Melanocyte of skin (primary cell): ENCODE measurements around a stretch of chr21.

DNA sequence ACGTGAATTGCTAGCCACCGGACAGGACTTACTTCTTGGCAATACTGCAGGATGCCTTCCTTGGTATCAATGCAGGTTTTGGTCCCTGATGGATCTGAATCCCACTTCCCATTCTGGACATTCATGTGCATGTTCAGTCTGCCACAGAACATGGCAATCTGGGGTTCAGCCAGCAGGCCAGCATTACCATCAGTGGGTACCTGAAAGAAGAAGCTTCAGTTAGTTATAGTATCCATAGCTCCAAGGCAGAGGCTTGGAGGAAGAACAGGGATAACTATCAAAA lies 58.7 kb downstream of the APP start:
- CAGE, long polyA plus RNA, 2 experiments = no peak in any of the 2 experiments

- CAGE, long polyA plus RNA, 2 experiments = no peak in any of the 2 experiments
Observed at GRCh38 chr21:26954618-26954926, 12.3 kb downstream of the ADAMTS5 start.

- CAGE, long polyA plus RNA, 2 experiments = no peak in any of the 2 experiments
Observed at GRCh38 chr21:27036651-27037141, 69.8 kb upstream of the ADAMTS5 start.

GRCh38 chr21:28089644-28090856 lies 795.1 kb downstream of the N6AMT1 start:
- CAGE, long polyA plus RNA, 2 experiments = no peak in any of the 2 experiments

DNA sequence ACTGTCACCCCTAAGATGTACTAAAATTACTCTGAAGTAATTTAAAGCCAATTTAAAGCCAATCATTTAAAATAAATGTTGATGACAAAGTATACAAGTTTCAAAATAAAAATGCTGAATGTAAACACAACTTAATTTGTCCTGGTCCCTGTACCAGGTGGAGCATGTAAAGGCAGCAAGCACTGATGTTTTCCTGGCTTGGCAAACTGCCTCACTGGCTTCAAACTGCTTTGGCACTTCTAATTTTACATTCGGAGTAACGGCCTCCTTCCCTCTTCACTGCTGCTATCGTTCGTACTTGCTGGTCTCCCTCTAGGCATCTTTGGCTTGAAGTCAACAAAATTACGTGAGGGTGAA lies 180.5 kb downstream of the N6AMT1 start:
- CAGE, long polyA plus RNA, 2 experiments = no peak in any of the 2 experiments

- CAGE, long polyA plus RNA, 2 experiments = no peak in any of the 2 experiments
Observed at GRCh38 chr21:28754075-28754720, 131.0 kb downstream of the N6AMT1 start.

GRCh38 chr21:28803561-28804586 lies 81.3 kb downstream of the N6AMT1 start:
- CAGE, long polyA plus RNA, 2 experiments = no peak in any of the 2 experiments

DNA sequence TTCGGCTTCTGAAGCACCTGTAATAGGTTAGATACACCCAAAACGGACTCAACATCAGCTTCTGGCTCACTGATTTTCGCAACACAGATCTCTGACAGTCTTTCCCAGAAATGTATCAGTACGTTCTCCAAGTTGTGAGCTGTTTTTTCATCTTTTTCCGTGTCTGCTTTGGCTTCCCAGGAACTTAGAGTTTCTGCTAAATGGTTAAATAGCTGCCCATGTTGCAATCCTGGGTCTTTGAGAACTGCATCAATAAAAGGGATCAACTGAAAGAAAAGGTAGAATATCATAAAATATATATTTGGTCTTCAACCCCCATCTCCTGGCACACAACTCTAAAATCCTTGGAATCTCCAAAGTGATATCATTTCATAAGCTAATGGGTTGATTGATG lies 25.8 kb downstream of the LTN1 start:
- CAGE, long polyA plus RNA, 2 experiments = no peak in any of the 2 experiments

DNA sequence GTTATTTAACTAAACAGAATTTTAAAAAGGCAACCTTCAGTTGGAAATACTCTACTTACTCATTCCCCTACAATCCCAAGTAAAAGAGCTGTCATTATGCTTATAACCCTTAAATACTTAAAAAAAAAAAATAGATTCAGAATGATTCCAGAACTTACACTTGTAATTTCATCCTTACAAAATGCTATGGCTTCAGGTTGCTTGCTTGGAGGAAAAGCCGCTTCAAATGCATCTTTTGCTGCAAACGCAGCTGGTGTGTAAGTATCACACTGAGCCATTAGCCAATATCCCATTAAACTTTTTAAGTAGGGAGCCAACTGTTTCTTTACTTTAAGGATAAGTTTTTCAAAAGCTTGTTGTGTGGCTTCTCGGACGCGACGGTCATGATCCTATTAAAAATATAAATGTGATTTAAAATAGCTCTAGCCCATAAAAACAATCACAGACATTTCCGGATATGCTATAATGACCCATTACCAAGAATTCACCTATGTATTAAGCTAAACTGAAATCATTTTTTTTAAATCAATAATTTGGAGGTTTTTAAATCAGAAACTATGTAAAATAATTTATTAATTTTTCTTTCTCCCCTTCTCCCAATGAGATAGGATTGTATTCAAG lies 8.0 kb downstream of the LTN1 start:
- CAGE, long polyA plus RNA, 2 experiments = no peak in any of the 2 experiments

DNA sequence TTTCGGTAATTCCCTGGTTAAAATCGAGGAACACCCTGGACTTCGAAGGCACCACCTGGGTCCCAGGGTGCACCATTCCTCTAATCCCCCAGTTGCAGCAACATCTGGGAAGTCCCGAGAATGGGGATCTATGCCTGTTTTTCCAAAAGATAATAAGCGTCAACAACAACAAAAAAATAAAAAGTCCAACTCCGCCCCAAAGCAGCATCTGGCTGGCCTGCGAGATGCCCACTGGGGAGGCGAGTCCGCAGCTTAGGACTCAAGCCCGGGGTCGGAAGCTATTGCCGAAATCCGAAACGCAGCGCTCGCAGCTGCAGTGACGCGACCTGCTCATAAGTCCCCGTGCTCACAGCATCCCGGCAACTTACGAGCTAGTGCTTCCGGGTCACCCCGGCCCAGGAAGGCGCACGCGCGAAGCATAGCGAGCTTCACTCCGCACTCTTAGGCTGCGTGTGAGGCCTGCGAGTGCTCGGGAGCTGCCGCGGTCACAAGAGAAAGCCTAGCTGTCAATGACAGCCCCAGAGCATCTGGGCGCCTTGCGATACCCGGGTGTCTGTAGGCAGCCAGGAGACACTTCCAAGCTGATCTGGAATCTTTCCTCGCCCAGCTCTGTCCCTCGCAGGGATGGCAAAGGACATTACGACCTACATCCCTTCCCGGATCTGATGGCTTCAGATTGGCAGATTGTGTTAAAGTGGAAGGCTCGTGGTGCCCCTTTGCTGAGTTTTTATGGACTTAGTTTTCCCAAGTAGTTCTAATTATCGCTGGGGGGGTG lies 9.9 kb upstream of the LTN1 start:
- CAGE, long polyA plus RNA, 2 experiments = no peak in any of the 2 experiments

DNA sequence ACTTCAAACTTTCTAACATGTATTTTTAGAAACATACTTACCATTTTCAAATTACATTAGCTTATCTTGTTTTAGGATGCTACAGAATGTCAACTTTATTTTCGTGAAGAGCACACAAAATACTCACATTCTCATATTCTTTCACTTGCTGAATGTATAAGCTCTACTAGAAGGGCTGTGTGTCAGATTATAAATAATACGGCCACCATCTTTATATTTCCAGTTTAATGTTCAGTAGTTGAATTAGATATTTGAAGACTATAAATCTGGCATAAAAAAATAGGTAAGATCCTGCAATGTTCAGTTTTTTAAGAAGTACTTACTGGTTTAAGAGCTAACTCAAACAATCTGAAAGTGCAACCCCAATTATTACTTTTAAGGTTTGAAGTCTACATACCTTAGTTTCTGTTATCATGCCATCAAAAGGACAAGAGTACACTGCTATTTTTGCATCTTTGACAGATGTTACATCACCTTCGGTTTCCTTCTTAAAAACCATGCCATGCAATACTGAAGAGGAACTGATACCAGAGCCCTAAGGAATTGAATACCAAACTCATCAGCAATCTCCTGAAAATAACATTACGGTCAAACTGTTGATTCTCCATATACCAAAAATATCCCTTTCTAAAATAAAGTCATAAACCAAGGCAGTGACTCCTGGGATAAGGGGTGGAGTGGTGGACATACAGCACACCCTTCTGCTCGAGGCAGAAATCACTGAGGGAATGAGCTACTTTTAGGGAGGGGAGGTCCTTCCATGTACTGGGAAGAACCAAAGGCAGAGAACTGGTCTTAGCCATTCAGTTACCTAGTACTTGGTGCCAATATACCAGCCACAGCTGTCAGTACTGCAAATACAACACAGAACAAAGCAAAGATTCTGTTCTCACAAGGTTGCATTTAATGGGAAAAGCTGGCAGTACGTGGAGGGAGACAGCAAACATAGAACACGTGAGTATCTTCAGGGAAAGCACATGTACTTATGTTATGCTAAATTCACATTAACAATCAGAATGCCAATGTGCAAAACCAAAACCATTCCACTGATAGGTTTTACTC lies 8.5 kb downstream of the CCT8 start:
- CAGE, long polyA plus RNA, 2 experiments = no peak in any of the 2 experiments

GRCh38 chr21:29092152-29092443 lies 18.6 kb upstream of the CCT8 start:
- CAGE, long polyA plus RNA, 2 experiments = no peak in any of the 2 experiments

DNA sequence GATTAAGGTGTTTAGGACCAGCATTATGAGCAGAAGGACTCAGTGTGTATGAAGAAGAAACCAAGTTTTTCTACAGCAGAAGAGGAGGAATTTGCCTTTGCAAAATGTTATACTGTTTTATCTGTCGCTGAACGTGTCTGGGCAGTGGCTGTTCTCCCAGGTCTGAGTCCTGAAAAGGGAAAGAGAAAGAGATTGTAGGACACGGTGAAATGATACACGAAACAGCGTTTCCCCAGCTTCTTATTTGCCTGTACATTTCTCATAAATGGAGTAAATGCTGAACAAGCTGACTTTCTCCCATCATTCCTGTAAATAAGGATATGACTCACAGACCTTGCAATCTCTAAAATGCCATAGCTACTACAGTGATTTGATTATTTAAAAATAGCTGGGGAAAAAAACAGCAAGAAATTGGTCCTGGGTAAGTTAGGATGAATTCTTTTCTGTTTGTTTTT lies 51.6 kb downstream of the MAP3K7CL start:
- CAGE, long polyA plus RNA, 2 experiments = no peak in any of the 2 experiments

DNA sequence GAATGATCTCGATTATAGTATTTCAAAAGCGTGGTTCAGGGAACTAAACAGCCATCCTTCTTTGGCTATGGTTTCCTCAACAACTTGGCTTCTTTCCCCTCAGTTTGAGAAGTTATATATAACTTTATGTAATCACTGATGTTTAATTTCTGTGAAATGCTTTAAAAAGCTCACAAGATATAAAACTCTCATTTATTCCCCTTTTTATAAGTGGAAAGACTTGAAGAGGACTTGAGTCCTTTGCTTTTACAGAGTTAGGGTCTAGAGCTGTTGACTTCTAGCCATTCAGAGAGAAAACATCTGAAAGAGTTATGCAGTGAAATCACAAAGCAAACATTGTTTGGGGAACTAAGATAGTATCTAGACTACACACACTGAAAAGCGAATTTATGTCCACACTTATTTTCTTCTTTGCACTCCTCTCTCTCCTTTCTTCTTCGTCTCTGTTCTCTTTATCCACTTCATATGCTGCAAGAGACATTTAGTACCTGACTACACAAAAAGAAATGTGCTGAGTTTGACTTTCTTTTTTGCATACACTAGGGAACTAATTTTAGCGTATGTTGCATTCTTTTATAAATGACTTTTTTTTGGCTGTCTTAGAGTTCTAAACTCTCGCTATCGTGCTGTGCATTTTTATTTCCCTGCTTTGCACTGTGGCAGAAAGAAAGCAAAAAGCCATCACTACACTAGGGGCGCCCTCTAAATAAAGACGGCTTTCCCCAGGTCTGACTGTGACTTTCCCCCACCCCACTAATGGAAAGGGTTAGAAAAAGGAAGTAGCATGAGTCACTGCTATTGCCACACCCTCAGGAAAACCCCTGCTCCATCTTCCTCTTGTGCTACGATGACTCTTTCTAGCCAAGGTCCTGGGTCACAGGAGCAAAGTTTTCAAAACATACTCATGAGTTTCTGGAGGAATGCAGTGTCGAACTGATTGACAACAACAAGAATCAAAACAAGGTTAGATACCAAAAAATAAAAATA lies 65.6 kb downstream of the MAP3K7CL start:
- CAGE, long polyA plus RNA, 2 experiments = no peak in any of the 2 experiments

- CAGE, long polyA plus RNA, 2 experiments = no peak in any of the 2 experiments
Observed at GRCh38 chr21:29302032-29303054, 3.6 kb downstream of the BACH1 start.

- CAGE, long polyA plus RNA, 2 experiments = no peak in any of the 2 experiments
Observed at GRCh38 chr21:29341951-29343119, 43.6 kb downstream of the BACH1 start.

GRCh38 chr21:29343157-29343832 lies 44.6 kb downstream of the BACH1 start:
- CAGE, long polyA plus RNA, 2 experiments = no peak in any of the 2 experiments

DNA sequence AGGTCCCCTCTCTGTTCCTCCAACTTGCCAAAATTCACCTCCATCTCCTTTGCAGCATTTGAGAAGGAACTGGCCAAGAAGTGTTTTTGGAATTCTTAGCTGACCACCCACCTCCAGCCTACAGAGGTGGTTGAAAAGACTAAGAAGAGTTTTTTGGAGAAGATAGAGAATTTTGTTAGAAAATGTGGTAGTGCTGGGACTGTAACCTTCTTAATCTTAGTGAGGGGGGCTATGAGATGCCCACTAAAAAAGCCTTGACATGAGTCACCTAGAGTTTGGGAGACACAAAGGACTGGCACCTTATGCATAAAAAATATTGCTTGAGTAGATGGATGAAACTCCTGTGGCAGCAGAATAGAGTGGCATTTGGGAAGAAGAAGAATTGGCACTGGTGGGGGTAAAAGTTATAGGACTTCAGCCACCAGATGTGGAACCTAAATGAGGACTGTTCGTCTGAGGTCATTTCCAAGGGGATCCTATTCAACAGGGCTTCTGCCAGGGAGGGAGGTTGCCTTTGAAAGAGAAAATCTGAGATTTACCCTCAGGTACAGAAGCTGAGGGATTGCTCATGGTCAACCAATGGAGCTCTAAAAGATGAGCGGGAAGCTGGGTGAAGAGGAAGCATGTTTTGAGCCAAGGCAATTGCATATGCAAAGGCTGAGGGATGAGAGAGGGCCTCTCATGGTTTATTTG lies 54.9 kb downstream of the BACH1 start:
- CAGE, long polyA plus RNA, 2 experiments = no peak in any of the 2 experiments

DNA sequence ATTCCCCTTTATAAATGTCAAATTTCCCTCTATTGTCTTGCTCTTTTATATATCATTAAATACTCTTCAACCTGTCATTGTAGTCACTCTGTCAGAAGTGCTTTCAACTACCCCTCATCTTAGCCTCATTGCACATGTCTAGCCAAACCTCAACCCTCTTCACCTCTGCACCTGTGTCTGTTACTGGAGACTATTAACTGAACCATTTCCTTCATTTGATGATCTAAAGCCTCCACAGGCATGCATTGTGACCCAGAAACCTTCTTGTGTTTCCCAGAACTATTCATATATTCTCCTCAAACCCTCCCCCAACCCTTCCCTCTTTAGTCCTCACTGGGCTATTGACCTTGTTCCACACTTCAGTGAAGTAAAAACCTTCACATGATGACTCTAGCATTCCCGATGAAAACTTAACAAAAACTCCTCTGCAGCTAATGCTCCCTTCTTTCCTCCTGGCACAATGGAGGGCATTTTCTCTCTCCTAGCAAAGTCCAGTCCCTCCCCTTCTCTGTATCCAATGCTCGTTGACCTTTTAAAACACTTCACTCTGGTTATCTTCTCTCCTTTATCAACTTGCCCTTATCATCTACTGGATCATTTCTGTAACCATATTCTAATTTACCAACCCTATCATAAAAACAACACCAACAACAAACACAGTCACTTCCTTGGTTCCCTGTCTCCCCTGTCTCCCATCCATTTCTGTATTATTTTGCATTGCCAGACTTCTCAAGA lies 86.1 kb downstream of the BACH1 start:
- CAGE, long polyA plus RNA, 2 experiments = no peak in any of the 2 experiments

- CAGE, long polyA plus RNA, 2 experiments = no peak in any of the 2 experiments
Observed at GRCh38 chr21:29427556-29428447, 129.1 kb downstream of the BACH1 start.